SK-N-MC (cell line): ENCODE data around the genes BIK and PNPLA5.

DNA sequence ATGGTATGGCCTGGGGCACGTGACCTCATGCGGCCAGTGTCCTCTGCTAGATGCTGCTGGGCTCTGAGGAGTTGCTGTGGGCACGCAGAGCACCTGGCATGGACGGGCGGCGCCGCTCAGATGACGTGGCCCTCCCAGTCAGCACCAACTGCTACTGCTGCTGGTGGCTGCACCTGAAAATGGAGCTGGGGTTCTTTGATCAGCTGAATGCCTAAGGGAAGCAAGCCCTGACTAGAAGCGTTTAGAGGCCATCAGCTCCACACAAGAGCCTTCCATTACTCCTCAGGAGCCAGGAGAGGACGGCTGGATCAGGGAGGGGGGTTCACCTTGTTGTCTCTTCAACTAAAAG lies 27.6 kb upstream of the PACSIN2 start:
- RRBS, result no CpG with 5 or more reads among the region's 10 CpGs

DNA sequence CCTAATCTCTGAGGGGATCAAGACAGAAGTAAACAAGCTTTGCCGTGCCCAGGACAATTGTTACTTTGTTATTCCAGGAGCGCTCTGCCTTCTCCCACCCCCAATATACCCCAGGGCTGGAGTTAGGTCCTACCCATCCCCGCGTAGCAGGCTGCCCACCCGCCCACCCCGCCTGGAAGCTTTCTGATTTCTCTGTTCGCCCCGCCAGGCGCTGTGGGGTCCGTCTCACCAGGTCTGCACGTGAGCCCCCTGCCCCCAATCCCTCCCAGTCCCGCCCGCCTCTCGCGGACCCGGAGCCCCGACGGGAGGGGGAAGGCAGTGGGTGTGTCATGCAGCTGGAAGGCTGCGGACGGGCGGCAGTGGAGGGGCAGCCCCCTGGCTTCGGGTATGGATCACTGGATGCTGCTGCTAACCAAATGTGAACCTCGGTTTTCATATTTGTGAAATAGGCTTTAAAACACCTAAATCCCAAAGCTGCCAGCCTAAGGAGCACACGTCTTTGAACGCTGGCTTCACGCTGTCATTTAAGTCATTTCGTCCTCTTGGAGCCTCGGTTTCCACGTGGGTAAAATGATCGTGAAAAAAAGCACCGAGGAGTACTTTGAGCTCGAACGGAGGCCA lies 634 bp upstream of the BIK start:
- RRBS, result no CpG with 5 or more reads among the region's 33 CpGs

DNA sequence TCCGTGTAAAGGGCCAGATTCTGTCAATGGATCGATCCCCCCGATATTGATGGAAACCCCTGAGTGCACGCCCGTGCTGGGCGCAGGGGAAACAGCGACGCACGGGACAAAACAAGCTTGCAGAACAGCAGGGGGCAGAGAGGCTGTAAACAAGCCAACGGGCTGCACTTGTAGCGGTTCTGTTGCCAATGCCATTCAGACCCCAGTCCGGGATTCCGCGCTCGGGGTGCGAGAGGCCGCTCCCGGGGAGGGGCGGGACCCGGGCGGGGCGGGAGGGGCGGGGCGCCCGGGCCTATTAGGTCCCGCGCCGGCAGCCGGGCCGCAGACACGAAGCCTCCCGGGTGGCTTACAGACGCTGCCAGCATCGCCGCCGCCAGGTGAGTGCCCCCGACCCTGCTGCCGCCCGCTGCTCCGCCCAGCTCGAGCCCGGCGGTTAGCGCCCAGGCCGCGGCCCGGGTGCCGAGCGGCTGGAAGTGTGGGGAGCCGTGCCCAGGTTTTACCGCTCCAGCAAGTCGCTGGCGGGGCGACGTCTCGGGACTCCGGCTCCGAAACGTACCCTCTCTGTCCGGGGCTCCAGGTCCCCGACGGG lies at the start of gene BIK:
Gene BIK (plus strand): TSS at position 324 of the 589 bp plus-strand sequence.
- RRBS, result 1% methylated on average over 25 of the region's 62 CpGs

DNA sequence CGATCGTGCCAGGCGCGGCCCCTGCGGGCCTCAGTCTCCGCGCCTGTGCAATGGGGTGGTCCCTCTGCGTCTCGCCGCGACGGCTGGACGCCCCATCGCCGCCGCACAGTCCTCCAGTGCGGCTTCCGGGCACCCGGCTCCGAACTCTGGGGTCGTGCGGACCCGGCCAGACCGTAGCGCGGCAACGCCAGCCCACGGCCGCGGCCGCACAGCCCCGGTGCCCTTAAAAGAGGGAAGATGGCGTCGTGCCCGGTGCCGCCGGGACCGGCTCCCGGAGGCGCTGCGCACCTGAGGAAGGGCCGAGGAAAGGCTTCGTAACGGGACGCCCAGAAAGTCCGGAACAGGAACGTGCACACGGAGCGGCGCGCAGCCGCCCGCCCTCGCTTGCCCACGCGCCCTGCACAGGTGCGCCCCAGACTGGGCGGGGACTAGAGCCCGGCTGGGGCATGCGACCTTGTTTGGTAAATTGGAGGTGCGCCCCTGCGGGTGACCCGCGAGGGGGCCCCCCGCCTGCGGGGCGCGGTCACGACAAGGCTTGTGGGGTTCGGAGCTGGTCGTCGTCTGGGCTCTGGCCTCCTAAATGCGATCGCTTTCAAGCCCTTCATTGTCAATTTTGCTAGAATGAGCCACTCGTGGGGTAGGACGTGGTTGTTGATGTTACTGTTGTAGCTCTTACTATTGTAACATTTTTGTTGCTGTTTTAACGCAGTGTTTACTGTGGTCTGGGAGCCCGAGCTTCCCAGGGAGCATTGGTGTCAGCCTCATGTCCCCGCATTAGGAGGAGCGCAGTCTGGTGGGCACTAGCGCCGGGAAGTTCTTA lies 676 bp downstream of the BIK start:
- RRBS, result 7% methylated on average over 26 of the region's 82 CpGs

DNA sequence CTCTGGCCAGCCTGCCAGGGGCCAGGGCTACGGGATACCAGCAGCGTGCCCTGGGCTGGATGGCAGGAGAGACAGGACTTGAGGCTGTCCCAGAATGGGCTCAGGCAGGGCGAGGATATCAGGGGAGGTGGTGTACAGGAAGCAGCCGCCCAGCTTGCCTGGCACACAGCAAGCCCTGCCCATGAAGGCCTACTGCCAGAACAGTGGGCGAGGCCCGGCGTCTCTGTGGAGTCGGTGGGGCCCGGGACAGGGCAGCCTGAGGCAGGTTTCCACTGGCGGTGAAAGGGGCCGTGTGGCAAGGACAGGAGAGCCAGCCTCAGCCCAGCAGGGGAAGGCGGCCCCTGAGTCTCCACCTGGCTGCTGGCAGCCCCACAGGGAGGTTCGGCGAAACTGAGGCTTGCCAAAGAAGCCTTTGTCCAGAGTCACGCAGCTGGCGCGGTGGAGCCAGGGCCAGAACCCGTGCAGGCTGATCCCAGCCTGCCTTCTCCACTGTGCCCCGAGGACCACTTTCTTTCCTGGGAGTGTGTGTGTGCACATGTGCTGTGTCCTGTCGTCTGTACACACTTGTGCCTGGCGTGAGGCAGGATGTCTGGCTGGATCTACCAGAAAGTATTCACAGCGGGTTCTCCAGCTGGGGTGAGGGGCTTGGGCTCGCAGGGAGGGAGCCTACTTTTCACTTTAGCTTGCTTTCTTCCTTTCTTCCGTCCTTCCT lies 1.1 kb downstream of the TSPO start:
- RRBS, result no CpG with 5 or more reads among the region's 24 CpGs

DNA sequence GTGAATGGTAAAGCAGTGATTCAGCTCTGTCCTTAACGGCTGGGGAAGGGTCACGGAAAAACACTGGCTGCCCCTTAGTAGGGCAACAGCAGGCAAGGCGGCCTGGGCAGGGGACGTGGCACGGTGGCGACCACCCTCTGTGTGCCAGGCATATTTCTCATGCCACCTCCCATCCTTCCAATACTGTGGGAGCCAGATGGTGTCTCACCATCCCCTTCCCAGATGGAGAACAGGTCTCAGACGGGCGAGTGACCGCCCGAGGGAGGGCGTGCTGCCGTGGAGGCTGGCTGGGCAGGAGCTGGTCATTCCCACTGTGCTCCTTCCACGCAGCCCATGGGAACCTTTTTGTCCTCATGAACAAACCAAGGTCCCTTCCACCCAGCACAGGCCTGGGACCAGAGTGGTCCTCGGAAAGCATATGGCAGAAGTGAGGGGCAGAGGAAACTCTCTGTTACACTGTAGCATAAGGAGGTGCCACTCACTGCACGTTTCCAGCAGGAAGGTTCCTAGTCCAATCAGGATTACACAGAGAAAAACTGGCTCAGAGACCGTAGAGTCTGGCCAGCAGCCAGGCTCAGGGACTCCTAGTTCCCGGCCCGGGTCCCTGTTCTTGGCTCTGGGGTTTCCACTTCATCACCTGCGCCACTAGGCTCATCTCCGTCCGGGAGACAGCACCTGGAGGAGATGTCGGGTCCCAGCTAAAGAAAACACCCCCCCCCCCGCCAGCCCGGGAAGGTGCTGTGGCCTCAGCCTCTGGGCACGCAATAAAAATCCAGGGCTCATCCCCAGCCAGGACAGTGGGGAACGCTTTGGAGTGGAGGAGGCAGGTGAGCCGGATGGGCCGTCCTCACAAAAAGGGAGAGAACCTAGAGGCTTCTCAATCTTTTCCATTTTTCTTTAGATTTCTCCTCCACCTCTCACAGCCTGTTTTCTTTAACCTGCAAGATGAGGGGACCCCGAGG lies 1.2 kb downstream of the TTLL12 start:
- RRBS, result 8% methylated on average over 9 of the region's 29 CpGs

DNA sequence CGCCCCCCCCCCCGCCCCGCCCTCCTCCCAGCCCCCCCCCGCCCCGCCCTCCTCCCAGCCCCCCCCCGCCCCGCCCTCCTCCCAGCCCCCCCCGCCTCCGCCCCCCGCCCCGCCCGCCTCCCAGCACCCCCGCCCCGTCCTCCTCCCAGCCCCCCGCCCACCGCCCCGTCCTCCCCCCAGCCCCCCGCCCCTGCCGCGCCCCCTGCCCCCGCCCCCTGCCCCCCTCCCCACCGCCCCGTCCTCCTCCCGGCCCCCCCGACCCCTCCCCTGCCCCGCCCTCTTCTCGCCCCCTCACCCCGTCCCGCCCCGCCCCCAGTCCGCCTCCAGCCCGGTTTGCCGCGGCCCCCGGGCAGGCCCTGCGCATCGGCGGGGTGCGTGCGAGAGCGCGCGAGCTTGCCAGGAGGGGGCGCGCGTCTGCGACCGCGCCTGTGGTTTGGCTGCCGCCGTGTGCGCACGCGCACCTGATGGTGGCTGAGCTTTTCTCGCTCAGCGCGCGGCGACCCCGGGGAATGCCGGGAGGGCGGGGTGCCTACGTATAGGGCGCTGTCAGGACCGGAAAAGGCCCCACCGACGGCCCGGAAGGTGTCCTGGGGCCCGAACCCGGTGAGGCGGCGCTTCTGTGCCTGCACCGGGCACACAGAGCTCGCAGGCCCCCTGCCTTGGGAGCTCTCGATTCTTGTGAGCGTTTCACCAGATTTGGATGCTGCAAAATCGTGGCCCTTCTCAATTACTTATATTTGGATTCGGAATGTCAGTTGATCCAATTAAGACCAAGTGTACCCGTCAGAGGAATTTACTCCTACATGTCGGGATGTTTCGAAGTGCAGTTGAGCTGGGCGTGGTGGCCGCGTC lies 471 bp upstream of the TTLL12 start:
- RRBS, result no CpG with 5 or more reads among the region's 84 CpGs

DNA sequence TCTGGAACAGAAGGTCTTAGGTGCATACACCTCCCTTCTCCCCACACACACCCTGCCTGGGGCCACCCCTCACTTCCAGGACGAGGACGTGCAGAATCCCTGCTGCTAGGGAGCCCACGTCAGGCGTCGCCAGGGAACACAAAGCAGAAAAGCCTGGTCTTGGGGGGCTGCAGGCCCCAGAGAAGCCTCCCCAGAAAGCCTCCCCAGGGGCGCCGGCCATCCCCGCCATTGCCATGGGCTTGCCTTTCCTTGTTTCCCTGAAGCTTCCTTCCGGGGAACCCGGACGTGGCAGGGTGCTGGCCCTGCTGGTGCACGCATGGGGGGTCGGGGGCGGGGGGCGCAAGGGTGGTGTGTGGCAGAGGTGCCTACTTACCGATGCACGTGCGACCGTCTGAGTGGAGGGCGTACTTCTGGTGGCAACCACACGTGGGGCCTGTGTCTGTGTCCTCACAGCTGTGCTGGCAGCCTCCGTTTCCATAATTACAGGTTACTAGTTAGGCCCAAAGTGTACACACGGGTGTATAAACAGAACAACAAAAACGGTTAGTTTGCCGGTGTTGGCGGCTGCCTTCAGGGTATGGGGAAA lies 71.0 kb upstream of the TTLL12 start:
- RRBS, result 23% methylated on average over 5 of the region's 26 CpGs

DNA sequence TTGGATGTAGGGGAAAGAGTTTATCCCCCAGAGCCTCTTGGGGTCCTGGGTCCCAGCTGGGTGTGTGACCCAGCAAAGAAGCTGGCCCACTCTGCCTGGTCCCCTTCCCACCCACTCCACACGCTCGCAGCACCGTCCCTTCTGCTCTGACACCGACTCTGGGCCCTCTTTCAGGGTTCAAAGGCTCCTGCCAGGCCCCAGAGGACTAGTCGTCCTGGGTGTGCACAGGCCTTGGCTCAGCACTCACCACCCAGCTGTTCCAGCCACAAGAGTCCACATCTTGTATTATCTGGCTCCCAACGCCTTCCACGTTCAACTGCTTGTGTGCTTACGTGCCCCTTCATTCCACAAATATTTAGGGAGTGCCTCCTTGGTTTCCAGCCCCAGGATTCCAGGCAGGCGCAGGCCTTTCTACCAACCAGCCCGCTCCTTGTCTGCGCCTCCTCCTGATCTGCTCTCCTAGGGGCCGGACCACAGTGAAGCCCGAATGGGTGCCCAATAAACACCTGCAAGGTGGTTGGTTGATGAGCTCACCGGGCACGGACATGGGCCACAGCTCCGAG lies 70.9 kb downstream of the SCUBE1 start:
- RRBS, result 6% methylated on average over 3 of the region's 16 CpGs

DNA sequence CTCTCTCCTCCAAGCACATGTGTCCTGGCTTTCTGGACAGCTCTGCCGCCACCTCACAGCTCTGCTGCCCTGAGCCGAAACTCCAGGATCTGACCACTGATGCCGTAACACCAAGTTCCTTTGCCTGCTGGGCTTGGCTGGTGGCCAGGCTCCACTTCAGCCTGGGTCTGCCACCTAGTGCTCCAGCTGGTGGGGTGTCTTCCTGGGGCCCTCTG lies 52.9 kb downstream of the SCUBE1 start:
- RRBS, result no CpG with 5 or more reads among the region's 3 CpGs

GRCh38 chr22:43319676-43320284 lies 23.4 kb downstream of the SCUBE1 start:
- RRBS, result no CpG with 5 or more reads among the region's 9 CpGs

DNA sequence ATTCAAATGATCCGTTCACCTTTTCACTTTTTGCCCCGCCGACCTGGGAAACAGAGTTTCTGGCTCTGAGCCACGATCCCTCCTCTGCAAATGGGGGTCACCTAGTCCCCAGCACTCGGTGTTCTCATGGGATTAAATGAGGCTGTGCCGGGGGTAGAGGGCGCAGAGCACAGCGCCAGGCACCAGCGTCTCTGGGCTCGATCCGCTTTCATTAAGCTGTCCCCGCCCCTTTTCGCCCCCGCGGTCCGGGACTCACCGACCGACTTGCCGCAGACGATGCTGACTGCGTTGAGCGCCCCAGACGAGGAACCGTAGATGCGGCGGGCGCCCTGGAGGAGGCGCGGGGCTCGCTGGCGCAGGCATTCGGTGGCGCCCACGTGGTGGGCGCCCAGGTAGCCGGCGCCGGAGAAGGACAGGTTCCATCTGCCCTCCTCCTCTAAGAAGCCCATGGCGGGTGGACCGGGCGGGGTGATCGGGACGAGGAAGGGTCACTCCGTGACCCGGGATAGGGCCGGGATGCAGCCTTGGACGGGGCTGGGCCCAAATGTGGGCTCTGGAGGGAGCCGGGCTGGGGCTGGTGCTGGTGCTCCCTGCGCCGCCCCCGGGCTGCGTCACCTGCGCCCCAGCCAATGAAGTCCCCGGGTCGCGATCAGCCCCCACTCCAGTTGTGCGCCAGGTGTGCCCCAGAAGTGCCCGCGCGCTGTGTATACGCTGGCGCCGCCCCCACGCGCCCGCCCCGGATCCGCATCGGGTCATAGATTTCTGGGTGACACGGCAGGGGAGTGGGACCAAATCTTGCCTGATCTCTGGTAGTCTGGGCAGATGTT lies at the start of gene PNPLA5:
Gene PNPLA5 (minus strand): TSS at position 582 of the 827 bp plus-strand sequence.
- RRBS, result 9% methylated on average over 32 of the region's 70 CpGs

DNA sequence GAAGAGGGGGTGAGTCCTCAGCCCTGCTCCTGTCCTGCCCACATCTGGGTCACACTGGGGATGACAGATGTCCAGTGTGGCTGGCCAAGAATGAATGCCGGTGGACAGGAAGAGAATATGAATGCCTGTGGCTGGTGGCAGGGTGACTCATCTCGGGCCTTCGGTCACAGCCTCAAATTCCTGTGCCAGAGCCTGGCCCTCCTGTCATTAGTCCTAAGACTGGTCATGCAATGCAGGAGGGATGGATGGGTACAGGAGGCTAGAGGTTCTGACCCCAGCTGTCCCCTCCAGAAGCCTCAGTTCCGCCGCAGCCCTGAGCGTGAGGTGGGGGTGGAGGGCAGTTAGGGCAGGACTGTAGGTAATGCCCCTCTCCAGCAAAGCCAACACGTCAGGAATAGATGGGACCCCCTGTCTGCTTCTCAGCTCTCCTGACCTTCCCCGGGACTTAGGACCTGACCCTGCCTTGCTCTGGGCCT lies 2.1 kb upstream of the PNPLA3 start:
- RRBS, result no CpG with 5 or more reads among the region's 8 CpGs

- RRBS, result no CpG with 5 or more reads among the region's 40 CpGs
Measured at GRCh38 chr22:44026538-44027772, 2.9 kb downstream of the PARVB start.

DNA sequence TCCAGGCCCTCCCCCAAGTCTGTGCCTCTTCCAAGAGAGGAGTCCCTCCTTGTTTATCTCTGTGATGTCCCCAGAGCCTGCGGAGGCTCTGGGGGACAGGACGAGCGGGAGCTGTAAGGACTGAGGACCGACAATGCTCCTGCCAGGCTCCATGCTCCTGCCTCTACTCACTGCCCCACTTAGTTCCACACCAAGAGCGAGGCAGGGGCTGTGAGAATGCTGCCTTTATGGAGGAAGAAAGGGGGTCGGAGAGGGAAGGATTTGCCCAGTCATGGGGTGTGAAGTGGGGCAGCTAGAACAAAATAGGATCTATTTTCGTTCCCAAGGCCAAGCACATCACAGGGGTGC lies 35.8 kb upstream of the PARVG start:
- RRBS, result no CpG with 5 or more reads among the region's 7 CpGs

DNA sequence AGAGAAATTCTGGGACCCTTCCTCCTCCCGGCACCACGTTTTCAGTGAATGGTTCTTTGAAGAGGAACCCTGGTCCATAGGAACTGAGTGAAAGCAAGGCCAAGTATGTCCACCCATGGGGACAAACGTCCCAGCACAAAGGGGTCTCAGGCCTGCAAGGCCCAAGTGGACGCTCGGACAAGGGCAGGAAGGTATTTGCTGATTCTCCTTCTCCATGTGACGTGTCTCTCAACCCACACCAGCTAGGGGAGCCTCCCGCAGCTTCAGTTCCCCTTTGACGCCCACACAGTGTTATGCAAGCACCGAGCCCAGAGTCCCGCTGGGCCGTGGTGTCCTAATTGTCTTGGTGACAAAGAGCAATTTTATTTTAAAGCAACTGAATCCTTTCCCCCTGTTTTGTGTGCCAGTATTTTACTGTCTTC lies 8.4 kb upstream of the PARVG start:
- RRBS, result no CpG with 5 or more reads among the region's 11 CpGs

GRCh38 chr22:44188026-44188313 lies 7.2 kb downstream of the PARVG start:
- RRBS, result no CpG with 5 or more reads among the region's 6 CpGs

DNA sequence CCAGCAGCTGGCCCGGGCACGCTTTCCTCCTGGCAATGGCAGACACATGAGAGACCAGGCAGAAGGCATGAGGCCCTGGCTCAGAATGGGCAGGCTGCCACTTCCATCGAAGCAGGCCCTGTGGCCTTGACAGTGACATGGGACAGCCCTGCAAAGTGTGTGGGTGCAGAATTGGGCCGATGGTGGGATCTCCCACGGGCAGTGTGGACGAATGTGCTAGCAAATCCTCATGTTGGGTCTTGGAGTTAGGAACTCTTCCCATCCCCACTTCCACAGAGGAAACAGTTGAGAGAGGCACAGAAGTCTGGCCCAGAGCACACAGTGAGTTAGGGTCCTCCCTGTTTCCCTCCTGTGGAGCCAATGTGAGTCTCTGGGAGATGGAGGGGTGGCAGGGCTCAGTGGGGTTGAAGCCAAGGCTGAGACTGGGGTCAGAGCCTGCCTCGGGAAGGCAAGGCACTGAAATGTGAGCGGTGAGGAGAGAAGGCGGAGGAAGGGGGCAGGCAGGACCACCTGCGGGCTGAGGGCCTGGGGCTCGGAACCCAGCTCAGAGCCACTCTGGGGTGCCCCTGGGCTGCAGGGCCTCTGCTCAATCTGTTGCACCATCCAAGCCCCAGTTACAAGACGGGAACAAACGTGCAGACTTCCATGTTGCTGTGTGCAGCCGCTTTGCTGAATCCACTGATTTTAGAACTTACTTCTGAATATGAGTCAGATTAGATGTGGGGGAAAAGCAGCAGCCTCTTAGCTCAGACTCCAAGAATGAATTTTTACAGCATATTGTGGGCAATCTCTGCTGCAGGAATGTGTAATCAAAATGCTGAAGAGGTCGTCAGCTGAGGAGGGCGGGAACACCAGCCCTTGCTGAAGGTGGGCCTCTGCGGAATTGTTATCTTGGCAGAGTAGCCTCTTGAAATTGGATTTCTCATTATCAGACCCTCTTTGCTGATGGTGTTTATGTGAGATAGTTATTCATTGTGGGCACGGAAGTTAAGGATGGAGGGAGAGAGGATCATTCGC lies 21.4 kb downstream of the PARVG start:
- RRBS, result no CpG with 5 or more reads among the region's 19 CpGs

GRCh38 chr22:44326328-44326739 lies 13.6 kb upstream of the SHISAL1 start:
- RRBS, result no CpG with 5 or more reads among the region's 7 CpGs

GRCh38 chr22:44755808-44756551 lies 3.6 kb downstream of the ARHGAP8 start:
- RRBS, result no CpG with 5 or more reads among the region's 17 CpGs